SK-N-SH (cell line): ENCODE data around the genes FGF14, CCDC168 and BIVM.

GRCh38 chr13:101916317-101917475 lies at the start of gene FGF14:
Gene FGF14 (minus strand): TSS chr13:101916945.
- RRBS, result 1% methylated on average over 53 of the region's 118 CpGs
CAGE:
- cytosol, long polyA plus RNA, result no peak
- long polyA plus RNA, result no peak
- nucleus, long polyA plus RNA, result no peak

DNA sequence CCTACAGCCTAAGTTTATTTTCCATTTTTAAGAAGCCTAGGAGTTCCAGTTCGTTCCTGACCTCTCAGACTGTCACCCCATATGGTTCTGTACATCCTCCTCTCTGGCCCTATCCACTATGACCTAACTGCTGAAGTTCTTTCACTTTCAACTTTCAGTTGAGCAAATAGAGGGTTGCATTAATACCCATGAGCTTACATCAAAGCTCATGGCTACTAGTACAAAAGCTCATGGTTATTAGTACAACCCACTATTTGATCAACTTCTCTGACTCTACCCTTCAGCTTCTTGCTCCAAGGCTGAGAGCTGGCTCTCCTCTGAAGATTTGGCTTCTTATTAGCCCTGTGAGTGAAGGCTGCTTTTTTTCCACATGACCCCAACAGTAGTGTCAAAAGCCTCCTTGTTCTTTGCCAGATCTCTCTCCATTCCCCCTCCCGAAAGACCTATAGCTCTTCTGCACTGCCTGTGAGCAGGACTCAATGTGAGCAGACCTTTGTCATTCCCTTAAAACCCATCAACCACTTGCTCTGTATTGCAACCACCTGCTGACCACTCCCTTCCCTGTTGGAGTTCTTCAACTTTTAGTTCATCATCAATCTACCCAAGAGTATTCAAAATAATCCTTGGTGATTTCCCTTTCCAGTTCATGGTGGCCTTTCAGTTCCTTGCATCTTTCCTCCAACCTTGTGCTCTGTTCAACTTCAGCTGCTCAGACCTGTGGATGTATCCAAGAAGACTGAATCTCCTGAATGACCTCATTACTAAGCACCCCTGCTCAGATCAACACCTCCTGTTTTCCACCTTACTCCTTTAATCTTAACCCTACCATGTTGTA lies 267.6 kb upstream of the TPP2 start:
- RRBS, result no CpG with 5 or more reads among the region's 2 CpGs
CAGE:
- cytosol, long polyA plus RNA, result no peak
- long polyA plus RNA, result no peak
- nucleus, long polyA plus RNA, result no peak

DNA sequence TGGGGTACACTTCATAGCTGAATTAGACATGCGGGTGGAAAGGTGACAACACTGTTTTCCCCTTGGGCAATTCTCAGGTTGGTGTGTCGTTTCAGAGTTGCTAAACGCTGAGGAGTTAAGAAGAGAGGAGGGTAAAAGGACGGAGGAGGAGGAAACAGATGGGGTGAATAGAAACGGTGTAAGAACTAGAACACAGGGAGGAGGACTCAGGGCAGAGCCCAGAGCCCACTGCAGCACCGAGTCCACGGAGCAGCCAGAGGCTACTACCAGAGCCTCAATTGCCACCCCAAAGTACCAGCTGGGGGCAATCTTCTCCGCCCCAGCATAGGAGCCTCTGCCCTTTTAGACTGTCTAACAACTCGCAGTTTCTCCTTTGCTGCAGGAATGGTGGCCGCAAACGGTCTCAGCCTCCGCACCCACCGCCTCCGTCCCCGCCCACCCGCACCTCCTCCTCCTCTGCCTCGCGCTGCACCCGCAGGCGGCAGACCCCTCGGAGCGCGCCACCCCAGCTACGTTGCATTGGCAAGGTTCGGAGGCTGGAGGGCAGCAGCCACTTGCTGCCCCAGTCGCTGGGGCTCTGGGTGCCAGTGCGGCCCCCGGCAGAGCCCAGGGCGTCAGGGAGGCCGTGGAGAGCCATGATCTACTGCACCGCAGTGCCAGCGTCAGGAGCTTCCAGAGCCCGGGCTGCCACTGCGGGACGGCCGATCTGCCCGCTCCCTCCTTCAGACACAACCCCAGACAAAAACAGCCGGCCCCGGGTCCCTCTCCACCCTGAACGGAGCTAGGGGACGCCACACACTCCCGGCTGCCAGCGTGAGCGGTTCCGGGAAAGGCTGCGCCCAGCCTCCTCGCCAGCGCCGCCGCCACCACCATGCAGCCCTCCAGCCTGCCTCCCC lies 196.9 kb upstream of the TPP2 start:
- RRBS, result 3% methylated on average over 15 of the region's 50 CpGs
CAGE:
- cytosol, long polyA plus RNA, result no peak
- long polyA plus RNA, result no peak
- nucleus, long polyA plus RNA, result no peak

DNA sequence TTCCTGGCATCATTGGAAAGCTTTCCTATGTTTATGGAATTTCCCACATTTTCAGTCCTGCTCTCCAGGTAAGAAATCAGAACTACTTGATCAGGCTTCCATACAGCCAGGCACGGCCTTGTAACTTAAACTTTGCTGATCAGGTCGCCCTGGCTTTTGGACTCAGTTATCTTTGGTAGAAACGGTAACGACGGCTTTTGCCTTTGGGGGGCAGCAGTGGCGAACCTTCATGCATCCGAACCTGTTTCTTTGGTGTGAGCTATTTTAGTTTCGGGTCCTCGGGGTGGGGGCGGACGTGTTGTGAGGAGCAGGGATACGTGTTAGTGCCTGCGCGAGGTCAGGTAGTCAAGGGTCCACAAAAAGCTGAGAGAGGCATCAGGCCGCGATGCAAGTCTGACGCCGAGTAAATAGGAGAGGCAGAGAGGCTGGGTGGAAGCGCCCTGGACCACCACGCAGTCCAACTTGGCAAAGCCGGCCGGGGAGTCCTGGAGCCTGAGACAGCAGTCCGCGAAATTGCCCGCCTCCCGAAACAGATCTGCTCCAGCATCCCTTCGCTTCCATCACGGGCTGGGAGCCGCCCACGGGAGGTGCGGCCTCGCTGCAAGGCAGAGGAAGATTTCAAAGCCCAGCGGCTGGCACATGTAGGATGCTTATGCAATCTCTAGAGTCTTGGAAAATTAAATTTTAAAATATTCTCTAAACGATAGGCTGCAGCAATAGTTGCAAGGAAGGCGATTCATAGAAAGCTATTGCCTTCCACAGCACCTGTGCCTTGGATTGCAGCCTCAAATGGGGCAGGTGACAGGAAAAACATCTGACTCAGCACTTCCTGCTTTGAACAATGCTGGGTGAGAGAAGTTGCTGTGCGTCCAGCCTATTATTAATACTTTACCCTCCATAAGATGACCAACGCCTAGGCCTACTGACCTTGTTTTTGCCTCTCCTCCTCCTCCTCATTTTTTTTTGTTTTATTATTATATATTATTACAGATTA lies 4.6 kb upstream of the TPP2 start:
- RRBS, result no CpG with 5 or more reads among the region's 37 CpGs
CAGE:
- cytosol, long polyA plus RNA, result no peak
- long polyA plus RNA, result no peak
- nucleus, long polyA plus RNA, result no peak

GRCh38 chr13:102691656-102692267 lies 3.1 kb downstream of the METTL21C start:
- RRBS, result no CpG with 5 or more reads among the region's 8 CpGs
CAGE:
- cytosol, long polyA plus RNA, result no peak
- long polyA plus RNA, result no peak
- nucleus, long polyA plus RNA, result no peak

DNA sequence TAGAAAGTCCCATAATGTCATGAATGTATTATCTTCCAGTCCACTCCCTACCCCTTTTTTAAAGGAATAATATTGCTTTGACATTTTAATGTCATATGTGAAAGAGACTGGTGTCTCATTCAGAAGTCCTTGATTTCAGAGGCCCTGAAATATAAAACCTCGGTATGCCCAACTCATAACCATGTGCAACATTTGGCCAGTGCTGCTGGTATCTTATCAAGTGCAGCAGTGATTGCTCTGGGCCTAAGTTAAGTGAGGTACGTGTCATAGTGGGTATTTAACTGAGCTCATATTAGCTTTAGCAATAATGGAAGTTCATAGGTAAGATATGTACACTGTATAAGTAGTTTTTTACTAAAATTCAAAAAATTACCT lies at the start of gene CCDC168:
Gene CCDC168 (minus strand): TSS at position 224 of the 375 bp plus-strand sequence.
- RRBS, result no CpG with 5 or more reads among the region's 2 CpGs
CAGE:
- cytosol, long polyA plus RNA, result no peak
- long polyA plus RNA, result no peak
- nucleus, long polyA plus RNA, result no peak

GRCh38 chr13:102798851-102799581 lies at the start of gene BIVM:
Gene BIVM (plus strand): TSS chr13:102799119.
- RRBS, result 2% methylated on average over 26 of the region's 69 CpGs
CAGE:
- cytosol, long polyA plus RNA, result start-site peak on the minus strand at chr13:102798941-102799001, 638 and 584 reads in 2 replicates
- long polyA plus RNA, result start-site peak on the minus strand at chr13:102798938-102799016, 822 and 771 reads in 2 replicates
- nucleus, long polyA plus RNA, result start-site peak on the minus strand at chr13:102798938-102799004, 376 and 563 reads in 2 replicates

- RRBS, result 3% methylated on average over 37 of the region's 79 CpGs
CAGE:
- cytosol, long polyA plus RNA, result no peak
- long polyA plus RNA, result no peak
- nucleus, long polyA plus RNA, result no peak
These were observed 1.4 kb downstream of the BIVM start for GRCh38 chr13:102800119-102800873.

- RRBS, result no CpG with 5 or more reads among the region's 5 CpGs
CAGE:
- cytosol, long polyA plus RNA, result no peak
- long polyA plus RNA, result no peak
- nucleus, long polyA plus RNA, result no peak
These were observed 51.5 kb downstream of the ERCC5 start for GRCh38 chr13:102897257-102897823.

- RRBS, result no CpG with 5 or more reads among the region's 4 CpGs
CAGE:
- cytosol, long polyA plus RNA, result no peak
- long polyA plus RNA, result no peak
- nucleus, long polyA plus RNA, result no peak
These were observed 183 bp upstream of the SLC10A2 start for GRCh38 chr13:103066443-103066757.

- RRBS, result no CpG with 5 or more reads among the region's 1 CpG
CAGE:
- cytosol, long polyA plus RNA, result no peak
- long polyA plus RNA, result no peak
- nucleus, long polyA plus RNA, result no peak
These were observed 451.3 kb upstream of the SLC10A2 start for GRCh38 chr13:103517549-103517846.

GRCh38 chr13:104011559-104012106 lies 945.4 kb upstream of the SLC10A2 start:
- RRBS, result no CpG with 5 or more reads among the region's 15 CpGs
CAGE:
- cytosol, long polyA plus RNA, result no peak
- long polyA plus RNA, result no peak
- nucleus, long polyA plus RNA, result no peak

DNA sequence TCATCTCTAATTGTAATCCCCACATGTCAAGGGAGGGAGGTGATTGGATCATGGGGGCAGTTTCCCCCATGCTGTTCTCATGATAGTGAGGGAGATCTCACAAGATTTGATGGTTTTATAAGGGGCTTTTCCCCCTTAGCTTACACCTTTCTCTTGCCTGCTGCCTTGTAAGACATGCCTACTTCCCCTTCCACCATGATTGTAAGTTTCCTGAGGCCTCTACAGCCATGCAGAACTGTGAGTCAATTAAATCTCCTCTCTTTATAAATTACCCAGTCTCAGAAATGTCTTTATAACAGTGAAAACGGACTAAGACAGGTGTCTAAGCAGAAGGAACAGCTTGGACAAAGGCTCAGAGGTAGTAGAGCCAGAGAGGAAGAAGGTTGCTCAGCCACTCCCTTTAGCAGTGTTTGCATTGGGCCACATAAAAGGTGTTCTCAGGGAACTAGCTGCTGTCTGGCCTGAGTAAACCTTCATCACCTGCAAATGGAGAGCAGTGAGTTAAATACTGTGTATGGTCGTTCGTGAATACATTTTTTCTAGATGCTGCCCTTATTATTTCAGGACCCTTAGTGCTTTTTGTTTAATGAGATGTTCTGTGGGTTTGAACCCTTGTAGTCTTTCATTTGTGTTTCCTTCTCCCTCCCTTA lies 383.5 kb downstream of the EFNB2 start:
- RRBS, result no CpG with 5 or more reads among the region's 3 CpGs
CAGE:
- cytosol, long polyA plus RNA, result no peak
- long polyA plus RNA, result no peak
- nucleus, long polyA plus RNA, result no peak

DNA sequence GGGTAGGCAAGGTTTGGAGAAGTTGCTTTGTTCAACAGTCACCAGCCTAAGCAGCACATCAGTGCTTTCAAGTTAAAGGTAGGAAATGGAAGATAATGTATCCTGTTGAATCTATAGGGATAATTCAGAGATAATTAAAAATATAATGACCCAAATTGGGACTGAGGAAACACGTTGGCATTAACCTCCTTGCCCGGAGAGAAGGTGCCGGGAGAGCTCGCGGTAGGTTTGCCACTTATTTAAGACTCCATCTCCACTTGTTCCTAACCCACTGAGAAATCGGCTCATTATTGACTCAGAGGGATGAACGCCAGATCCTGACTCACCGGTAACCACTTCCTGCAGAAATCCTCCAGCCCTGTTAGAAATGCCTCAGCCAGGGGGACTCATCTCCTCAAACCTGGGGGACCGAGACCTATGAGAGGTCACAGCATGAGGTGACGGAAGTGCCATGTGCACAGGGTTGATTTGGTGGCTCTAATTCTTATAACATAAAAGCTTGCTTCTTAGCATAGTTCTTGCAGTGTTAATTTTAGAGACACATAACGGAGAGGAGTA lies 159.2 kb downstream of the EFNB2 start:
- RRBS, result 15% methylated on average over 5 of the region's 11 CpGs
CAGE:
- cytosol, long polyA plus RNA, result no peak
- long polyA plus RNA, result no peak
- nucleus, long polyA plus RNA, result no peak

DNA sequence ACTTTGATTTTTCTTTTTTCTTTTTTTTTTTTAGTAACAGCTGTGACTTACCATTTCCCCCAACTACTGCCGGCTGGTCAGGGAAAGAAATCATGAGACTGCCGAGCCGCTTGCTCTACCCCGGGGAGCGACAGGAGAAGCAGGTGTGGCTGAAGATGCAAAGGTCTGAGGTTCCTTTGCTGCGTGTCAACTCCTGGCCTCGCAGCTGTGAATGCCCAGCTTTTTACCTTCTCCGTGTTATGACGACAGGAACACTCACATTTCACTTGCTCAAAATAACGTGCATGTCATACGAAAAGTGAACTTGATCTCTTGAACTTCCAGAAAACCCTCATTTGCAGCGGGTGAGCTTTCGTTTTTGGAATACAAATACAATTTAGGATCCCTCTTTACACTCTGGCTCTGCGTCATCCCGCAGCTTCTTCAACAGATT lies 117.9 kb downstream of the EFNB2 start:
- RRBS, result no CpG with 5 or more reads among the region's 15 CpGs
CAGE:
- cytosol, long polyA plus RNA, result no peak
- long polyA plus RNA, result no peak
- nucleus, long polyA plus RNA, result no peak

- RRBS, result no CpG with 5 or more reads among the region's 12 CpGs
CAGE:
- cytosol, long polyA plus RNA, result no peak
- long polyA plus RNA, result no peak
- nucleus, long polyA plus RNA, result no peak
These were observed 50.6 kb downstream of the EFNB2 start for GRCh38 chr13:106484701-106485468.

- RRBS, result no CpG with 5 or more reads among the region's 4 CpGs
CAGE:
- cytosol, long polyA plus RNA, result no peak
- long polyA plus RNA, result no peak
- nucleus, long polyA plus RNA, result no peak
These were observed 39.3 kb downstream of the EFNB2 start for GRCh38 chr13:106496248-106496565.

- RRBS, result no CpG with 5 or more reads among the region's 9 CpGs
CAGE:
- cytosol, long polyA plus RNA, result no peak
- long polyA plus RNA, result no peak
- nucleus, long polyA plus RNA, result no peak
These were observed 81.5 kb upstream of the ARGLU1 start for GRCh38 chr13:106649359-106650001.

GRCh38 chr13:106680716-106681287 lies 112.9 kb upstream of the ARGLU1 start:
- RRBS, result no CpG with 5 or more reads among the region's 3 CpGs
CAGE:
- cytosol, long polyA plus RNA, result no peak
- long polyA plus RNA, result no peak
- nucleus, long polyA plus RNA, result no peak

GRCh38 chr13:106796301-106796990 lies 228.5 kb upstream of the ARGLU1 start:
- RRBS, result no CpG with 5 or more reads among the region's 15 CpGs
CAGE:
- cytosol, long polyA plus RNA, result no peak
- long polyA plus RNA, result no peak
- nucleus, long polyA plus RNA, result no peak